Right ventricle myocardium (tissue), 1 donor: ENCODE measurements around the genes LUM and BTG1.

DNA sequence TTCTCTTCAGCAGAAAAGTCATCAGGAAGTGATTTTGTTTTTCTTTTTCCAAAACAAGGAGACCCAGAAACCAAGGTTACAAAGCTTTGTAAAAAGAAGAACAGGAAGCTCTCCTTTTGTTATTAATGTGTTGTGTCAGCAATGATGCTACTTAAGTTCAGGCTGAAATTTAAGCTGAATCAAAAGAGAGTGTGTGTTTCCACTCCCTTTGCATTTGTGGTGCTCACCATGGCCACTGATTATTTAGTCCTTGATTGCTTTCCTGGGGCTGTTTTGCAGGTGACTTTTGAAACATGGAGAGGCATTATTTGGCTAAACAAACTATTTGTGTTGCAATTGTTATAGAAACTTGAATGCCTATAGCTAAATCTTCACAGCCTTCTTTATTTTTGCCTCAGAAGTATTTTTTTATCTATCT, 155.4 kb upstream of the ATP2B1 start:
- PRO-cap, 2 experiments = no peak in any of the 2 experiments

DNA sequence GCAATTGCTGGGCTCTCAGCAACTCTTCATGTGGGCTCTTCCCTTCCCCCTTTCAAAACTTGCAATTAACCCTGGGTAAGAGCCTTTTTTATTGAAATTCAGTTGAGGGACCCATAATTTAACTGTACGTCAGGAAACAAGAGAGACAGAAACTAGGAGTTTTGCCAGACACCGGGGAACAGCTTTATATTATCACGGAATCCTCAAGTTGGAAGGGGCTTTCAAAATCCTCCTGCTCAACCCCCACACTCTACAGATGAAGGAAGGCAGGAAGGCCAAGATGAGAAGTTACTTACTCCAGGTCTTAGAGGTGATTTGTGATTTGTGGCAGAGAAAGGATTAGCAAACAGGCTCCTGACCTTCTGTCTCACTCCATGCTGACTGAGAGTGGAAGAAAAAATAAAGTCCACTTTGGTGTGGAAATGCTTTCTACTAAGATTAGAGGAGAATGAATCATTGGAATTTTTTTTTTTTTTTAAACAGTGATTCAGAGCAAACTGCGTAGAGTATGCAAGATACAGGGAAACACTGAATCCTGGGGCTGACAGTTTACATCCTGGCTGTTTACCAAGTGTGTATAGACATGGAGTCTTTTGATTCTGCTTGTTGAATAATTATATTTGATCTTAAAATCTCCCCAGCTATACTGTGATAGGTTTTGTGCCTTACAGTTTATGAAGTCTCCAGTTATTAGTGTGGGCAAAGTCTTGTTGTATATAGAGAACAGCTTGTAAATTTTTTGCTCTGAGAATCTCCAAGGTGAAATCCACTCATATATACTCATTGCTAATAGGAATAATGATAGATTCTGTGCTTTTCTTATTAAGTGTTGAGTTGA, 239.3 kb upstream of the ATP2B1 start:
- PRO-cap, 2 experiments = no peak in any of the 2 experiments

DNA sequence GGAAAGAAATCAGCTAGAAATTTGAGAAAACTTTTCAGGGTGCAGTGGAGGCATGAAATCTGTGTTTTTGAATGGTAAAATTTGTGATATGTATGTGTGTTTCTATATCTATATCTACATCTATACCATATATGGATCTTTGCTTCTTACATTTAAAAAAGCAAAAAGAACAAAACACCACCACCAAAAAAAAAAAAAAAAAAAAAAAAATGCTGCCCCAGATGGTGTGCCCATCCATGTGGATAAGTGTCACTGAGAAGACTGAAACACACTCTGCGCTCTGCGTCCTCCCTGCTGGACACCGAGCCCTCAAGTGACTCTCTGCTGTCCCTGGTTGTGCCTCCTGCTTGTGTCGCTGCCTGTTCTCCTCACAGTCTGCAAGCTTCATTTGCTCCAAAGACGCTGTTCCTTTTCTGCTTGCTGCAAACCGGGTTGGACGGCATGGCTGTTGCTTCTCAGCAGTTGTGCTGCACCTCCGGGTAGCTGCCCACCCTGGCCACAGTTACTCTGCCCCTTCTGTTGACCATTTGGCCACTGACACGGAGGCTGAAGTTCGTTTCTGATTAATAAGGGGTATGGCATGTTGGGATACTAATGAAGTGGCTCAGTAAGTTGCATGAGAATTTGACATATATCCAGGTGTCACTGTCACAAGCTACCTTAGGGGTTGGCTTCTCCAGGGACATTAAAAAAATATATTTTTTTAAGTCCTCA, 276.2 kb upstream of the ATP2B1 start:
- PRO-cap, 2 experiments = no peak in any of the 2 experiments

DNA sequence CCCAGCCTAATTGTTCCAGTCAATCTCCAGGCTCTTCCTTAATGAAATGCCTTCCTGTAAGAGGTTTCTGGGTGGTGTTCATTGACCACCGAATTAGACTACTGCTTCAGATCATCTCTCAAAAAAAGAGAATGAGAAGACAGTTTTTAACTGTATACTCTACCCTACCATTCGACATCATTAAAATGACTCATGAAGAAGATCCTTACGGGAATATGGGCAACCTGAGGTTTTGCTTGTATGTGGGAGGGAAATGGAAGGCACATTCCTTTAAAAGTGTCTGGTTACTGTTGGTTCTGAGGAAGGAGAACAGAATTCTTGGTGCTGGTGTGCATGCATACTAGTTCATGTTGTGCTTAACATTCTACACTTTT, 2.1 kb downstream of the LUM start:
- PRO-cap, 2 experiments = peak in 1 of 2 experiments; most common plus-strand start position 312 of the sequence (in 1)

GRCh38 chr12:91111321-91111749, at the start of gene LUM:
LUM (minus strand) TSS chr12:91111494.
- PRO-cap, 2 experiments = peak in 1 of 2 experiments; most common plus-strand start chr12:91111576 (in 1); most common minus-strand start chr12:91111494 (in 1)

GRCh38 chr12:91224290-91224880, 41.8 kb upstream of the DCN start:
- PRO-cap, 2 experiments = no peak in any of the 2 experiments

- PRO-cap, 2 experiments = no peak in any of the 2 experiments
Observed at GRCh38 chr12:91272305-91273210, 89.9 kb upstream of the DCN start.

DNA sequence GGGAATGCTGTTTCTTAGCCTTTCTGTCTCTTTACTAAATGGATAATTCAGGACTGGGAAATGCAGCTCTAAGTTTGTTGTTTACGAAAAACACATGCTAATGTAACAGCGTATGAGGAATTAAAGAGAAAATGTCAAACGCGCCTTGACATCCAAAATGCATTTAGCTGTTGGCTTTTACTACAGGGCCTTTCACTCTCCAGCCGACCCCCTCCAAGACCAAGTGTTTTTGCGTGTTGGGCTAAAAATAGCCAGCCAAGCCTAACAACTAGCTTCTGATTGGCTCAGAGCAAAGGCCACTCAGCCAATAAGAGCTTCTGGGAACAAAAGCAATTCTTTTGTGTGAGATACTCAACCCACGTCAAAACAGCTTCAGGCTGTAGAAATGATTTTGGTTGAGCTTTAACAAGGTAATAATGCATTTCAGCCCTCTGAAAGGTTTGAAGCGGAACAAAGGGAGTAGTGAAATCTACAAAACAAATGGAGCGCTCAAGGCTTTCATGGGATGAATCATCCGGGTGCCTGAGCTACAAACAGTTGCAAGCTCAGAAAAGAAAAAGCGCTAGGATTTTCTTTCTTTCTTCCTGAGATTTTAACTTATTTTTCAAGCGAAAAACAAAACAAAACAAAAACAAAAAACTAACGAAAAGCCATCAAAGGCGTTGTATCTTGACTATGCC, 198.8 kb upstream of the DCN start:
- PRO-cap, 2 experiments = peak in 2 of 2 experiments; most common plus-strand start position 350 of the sequence (in 1); most common minus-strand start position 220 of the sequence (in 2)

DNA sequence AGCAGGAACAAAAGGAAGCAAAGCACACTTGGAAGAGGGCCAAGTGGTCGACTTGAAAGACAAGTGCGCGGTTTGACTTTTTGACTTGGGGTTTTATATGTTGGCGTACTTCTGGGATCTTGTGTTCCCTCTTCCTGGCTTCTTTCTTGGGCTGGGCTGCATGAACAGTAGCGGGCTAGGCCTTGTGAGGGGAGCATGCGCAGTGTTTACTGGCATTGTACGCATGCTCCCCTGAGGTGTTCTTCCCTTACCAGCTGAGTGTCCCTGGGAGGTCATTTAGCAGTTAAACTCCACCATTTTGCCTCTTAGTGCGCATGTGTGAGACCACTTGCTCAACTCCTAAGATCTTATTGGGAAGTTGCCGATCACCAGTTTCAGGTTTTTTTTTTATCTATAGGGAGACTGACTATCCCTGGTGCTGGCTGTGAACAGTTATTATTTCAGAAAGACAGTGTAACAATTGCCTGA, 369.5 kb upstream of the DCN start:
- PRO-cap, 2 experiments = no peak in any of the 2 experiments

DNA sequence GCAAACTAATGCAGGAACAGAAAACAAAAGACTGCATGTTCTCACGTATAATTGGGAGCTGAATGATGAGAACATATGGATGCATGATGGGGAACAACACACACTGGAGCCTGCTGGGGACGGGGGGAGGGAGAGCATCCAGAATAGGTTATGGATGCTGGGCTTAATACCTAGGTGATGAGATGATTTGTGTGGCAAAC, 362.3 kb downstream of the BTG1 start:
- PRO-cap, 2 experiments = no peak in any of the 2 experiments

DNA sequence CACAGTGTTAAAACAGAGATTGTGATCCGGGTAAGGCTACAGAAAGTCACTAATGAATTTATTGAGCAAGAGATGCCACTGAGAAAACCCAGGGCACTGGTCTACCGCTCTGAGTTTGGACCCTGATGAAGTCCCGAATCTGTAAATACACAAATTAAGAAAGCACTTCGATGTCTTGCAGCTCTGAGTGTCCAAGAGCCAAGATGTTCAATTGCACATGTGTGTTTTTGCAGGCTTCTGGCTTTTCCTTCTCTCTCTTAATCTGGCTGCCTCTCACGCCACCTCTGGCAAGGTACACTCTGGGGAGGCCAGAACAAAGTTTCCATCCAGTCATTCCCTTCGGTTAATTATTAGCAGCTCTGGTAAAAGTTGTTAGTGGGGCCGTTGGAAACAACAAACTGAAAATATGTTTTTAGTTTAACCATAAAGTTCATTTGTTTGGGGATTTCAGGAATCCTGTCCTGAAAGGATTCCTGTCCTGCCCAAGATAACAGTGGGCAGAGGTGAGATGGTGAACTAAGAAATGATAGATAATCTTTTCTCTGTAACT, 75.4 kb downstream of the BTG1 start:
- PRO-cap, 2 experiments = no peak in any of the 2 experiments

DNA sequence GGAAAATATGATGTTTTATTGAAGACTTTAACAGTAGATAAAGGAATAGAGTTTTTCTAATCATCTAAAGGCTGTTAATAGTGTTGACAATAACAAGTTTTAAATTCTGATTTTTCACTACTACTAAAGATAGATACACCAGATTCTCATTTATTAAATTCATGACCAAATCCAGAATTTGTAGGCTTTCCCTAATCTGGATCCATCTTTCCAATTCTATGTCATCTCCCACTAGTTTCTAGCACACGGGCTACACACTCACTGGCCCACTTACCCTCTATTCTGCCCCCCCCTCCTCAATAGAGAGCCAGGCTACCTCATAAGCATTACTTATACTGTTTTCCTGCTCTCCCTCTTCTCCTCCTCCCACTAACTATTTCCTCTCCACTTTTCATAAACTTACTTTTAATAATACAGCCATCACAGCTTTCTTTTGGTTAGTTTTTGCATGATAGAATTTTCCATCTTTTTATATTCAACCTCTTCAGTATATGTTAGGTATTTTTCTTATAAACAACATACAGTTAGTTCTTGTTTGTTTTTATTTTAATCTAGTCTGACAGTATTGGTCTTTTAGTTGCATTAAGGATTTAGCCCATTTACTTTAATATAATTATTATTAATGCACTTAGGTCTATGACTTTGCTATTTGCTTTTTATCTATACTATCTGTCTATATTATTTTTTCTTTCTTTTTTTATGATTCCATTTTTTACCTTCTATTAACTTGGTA, 32.3 kb downstream of the BTG1 start:
- PRO-cap, 2 experiments = no peak in any of the 2 experiments

DNA sequence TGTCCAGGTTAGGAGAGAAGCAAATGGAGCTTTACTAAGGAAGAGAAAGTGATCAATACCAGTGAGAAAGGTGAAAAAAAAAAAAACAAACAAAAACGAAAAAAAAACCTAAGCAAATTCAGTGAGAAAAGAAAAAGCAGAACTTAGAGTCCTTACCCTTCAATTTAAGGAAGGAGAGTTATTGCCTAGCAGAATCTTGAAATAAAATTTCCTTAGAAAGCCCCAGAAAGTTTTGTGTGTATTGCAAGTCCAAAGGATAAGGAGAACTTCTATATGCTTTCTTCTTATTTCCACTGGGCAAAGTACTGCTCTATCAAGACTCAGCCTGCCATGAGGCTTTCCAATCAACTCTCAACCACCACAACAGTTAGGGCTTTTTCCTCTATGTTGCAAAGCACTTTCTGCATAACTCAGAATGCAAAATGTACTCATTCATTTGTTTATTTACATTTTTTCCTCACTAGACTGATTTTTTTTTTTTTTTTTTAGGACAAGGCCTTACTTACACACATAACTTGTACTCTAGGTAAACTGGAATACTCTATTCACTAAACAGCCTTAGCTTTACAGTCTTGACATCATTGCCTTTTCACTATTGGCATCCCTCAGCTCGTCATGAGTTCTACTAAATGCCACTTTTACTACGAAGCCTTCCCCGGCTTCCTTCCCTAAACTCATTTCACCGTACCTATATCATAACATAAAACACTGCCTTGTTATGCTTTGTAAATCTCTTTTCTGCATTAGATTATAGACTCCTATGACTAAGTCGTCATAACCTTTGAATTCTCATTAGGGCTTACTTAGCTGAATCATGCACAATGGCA, 21.3 kb downstream of the BTG1 start:
- PRO-cap, 2 experiments = no peak in any of the 2 experiments

- PRO-cap, 2 experiments = no peak in any of the 2 experiments
Observed at GRCh38 chr12:92136063-92136357, 9.6 kb downstream of the BTG1 start.

GRCh38 chr12:92139436-92140441, 5.9 kb downstream of the BTG1 start:
- PRO-cap, 2 experiments = no peak in any of the 2 experiments

DNA sequence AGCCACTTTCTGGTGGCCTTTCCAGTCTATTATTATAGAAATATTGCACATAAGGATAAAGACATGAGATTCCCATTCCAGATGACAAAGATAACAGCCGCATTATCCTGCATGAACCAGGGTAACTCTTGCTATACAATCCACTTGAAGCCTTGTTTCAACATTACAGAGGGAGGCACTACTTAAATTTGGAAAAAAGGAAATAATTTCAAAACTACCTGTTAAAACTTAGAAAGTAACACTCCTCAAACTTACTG, 4.5 kb downstream of the BTG1 start:
- PRO-cap, 2 experiments = no peak in any of the 2 experiments

- PRO-cap, 2 experiments = peak in 2 of 2 experiments; most common minus-strand start chr12:92145845 (in 2)
Observed at GRCh38 chr12:92145481-92145936, at the start of gene BTG1. BTG1 (minus strand) TSS chr12:92145846.

DNA sequence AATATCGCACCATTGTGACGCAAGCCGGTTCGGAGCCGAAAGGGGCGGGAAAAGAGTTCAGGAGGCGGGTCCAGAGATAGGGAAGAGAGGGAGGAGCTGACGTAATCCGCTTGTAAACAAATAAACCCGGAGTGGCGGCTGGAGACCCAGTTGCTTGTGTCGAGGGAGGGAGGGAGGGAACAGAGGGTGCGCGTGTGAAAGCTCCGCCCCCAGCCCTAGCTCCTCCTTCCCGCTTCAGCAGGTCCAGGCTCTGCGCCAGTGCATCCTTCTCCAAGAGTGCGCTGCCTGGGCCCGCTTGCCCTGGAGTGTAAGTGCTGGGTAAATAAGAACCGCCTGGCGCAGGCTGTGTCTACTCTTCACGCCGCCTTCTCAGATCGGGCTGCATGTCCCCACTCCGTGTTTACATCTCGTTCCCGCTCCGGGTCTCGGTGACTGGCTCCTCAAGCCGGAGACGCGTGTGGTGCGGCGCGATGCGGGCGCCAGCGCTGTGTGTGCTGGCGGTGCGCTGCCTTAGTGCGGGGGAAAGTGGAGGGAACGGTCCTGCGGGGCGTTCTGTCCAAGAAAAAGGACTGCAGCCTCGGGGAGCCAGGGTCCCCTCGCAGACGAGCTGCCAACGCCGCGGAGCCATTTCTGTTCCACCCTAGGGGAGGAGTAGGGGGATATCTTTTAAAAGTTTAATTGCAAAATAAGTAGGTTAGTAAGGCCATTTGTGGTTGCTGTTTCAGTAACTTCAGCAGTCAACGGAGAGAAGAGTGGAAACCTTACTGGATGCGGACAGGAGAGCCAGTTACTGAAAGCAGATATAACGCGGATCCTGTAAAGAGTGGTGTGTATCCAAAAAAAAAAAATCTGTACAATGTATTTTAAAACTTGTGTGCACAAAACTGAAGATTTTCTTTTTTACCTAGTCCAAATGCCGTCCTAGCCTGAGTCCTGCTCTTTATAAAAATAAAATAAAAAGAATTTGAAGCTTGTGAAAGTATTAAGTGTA, 586 bp upstream of the BTG1 start:
- PRO-cap, 2 experiments = peak in 2 of 2 experiments; most common plus-strand start position 513 of the sequence (in 2); most common minus-strand start position 427 of the sequence (in 1)

GRCh38 chr12:92146928-92147476, 1.4 kb upstream of the BTG1 start:
- PRO-cap, 2 experiments = no peak in any of the 2 experiments

GRCh38 chr12:92347874-92348394, 202.3 kb upstream of the BTG1 start:
- PRO-cap, 2 experiments = no peak in any of the 2 experiments